Aortic smooth muscle cell (primary cell): Measurements from ENCODE around the gene ANOS1.

- RRBS = 96% methylated on average over 7 of the region's 47 CpGs
Measured at GRCh38 chrX:2488751-2489339, 11.9 kb downstream of the DHRSX start.

DNA sequence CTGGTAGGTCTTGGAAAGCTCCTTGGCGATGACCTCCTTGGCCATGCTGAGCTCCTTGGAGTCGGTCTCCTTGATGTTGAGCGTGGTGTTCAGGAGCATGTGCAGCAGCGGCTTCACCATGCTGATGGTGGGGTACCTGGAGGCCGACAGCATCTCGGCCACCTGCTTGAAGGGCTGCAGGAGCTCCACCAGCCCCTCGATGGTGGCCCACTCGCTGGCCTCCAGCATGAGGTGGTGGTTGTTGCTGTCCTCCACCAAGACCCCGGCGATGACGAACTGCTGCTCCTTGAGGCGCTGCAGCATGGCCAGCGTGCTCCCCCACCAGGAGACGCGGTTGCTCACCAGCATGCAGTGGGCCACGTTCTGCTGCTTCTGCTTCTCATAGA, 11.4 kb downstream of the DHRSX start:
- RRBS = no CpG with 5 or more reads among the region's 16 CpGs

DNA sequence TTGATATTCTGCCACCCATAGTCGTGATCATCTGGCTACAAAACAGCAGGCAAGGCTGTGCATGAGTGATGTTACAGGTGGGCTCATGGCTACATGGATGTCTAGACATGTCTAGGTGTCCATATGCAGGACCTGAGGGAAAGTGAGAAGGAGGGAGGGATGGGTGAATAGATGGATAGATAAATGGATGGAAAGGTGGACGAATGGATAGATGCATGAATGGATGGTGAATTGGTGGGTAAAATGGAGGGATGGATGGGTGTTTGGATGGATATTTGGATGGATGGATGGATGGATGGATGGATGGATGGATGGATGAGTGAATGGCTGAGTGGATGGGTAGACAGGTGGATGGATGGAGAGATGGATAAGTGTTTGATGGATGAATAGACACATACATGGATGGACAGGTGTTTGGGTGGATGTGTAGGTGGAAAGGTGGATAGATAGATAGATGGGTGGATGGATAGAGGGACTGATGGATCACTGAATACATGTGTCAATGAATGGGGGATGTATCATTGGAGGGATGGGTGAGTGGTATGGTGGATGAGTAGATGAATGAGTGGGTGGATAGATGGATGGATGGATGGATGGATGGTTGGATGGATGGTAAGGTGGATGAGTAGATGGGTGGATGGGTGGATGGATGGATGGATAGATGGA, 41.3 kb upstream of the CD99 start:
- RRBS = no CpG with 5 or more reads among the region's 2 CpGs

- RRBS = no CpG with 5 or more reads among the region's 9 CpGs
Measured at GRCh38 chrX:2651048-2651294, 40.1 kb upstream of the CD99 start.

DNA sequence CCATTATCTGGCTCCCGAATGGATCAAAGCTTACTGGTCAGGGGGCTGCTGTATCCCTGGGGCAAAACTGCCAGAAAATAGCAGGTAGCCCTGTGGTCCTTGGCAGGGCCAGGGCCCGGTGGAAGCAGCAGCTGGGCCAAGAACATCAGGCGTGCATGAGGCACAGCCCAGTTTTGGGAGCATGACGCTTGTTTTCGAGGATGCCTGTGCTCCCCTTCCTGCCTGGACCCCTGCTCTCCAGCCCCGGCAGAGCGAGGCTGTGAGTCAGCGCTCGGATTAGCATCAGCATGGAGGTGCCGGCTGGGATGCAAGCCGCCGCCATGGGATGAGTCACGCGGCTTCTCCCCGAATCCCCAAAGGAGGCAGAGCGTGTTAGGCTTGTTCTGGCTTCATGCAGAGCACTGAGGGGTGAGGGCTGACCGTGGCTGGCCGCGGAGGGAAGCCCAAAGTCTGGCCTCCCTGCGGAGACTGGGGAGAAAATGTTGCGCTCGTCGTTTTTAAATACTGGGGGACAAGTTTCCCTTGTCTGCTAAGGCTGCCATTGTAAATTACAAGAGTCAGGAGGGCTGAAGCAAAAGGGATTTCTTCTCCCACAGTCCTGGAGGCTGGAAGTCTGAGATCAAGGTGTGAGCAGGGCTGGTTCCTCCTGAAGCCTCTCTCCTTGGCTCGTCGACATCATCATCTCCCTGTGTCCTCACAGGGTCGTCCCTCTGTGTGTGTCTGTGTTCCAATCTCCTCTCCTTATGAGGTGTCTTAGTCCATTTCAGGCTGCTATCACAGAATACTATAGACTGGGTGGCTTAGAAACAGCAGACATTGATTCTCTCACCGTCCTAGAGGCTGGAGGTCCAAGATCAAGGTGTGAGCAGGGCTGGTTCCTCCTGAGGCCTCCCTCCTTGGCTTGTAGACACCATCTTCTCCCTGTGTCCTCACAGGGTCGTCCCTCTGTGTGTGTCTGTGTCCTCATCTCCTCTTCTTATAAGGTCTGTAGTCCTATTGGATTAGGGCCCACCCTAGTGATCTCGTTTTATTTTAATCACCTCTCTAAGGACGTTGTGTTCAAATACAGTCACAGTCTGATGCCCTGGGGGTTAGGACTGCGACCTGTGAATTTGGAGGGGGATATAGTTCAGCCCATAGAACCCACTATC, 23.6 kb upstream of the GYG2 start:
- RRBS = no CpG with 5 or more reads among the region's 31 CpGs

DNA sequence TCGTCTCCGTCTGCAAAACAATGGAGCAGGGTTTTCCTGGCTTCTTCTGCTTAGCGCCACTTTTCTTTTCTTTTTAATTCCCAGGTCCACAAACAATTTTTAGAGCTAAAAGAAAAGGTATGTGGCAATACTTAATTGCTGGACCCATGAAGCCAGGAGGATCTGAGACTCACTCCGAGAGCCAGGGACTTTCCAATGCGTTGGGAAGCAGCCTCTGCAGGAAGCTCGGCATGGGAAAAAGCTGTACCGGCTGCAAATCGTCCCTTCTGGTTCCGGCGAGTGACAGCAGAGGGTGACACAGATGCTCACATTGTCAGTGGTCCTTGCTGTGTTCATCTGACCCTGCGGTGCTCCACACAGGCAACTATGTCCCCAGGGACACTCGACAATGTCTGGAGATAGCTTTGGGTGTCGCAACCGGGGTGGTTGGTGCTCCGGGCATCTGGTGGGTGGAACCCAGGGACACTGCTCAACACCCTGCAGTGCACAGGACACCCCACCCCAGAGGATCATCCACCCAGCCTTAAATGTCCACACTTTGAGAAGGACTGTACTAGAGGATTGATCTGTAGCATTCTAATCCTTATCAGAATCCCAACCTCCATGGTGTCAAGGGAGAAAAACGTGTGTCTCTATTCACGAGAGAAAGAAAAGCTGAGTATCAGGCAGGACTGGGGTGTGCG, 163.9 kb downstream of the PRKX start:
- RRBS = no CpG with 5 or more reads among the region's 18 CpGs

- RRBS = no CpG with 5 or more reads among the region's 33 CpGs
Measured at GRCh38 chrX:3696975-3698503, 15.9 kb downstream of the PRKX start.

DNA sequence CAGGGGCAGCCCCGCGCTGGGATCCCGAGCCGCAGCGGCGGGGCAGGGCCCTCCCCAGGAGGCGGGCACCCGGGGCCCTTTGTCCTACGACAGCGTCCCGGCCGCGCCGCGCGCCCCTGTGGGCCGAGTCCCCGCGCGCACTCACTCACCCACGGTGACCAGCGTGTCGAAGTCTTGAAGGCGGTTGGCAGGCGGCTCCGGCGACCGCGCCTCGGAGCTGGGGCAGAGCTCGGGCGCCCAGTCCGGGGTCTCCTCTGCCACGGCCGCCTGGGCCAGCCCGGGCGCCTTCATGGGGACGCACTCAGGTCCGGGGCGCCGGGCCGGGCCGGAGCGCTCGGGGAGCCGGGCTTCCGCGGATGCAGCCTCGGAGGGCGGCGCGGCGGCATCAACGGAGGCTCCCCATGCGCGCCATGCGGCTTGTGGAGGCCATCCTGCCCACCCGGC, 129.8 kb upstream of the PRKX start:
- RRBS = no CpG with 5 or more reads among the region's 58 CpGs

DNA sequence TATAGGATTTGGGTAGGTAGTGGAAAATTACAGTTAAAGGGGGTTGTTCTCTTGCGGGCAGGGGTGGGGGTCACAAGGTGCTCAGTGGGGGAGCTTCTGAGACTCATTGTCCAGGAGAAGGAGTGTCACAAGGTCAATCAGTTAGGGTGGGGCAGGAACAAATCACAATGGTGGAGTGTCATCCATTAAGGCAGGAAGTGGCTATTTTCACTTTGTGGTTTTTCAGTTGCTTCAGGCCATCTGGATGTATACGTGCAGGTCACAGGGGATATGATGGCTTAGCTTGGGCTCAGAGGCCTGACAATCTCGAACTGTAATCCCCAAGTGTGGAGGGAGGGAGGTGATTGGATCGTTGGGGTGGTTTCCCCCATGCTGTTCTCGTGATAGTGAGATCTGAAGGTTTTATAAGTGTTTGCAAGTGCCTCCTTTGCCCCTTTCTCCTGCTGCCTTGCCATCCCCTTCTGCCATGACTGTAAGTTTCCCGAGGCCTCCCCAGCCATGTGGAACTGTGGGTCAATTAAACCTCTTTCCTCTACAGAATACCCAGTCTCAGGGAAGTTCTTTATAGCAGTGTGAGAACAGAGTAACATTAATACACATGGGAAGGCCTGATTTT, 36.7 kb upstream of the STS start:
- RRBS = no CpG with 5 or more reads among the region's 6 CpGs

- RRBS = 59% methylated on average over 2 of the region's 5 CpGs
Measured at GRCh38 chrX:7252183-7252617, 104.2 kb upstream of the PUDP start.

DNA sequence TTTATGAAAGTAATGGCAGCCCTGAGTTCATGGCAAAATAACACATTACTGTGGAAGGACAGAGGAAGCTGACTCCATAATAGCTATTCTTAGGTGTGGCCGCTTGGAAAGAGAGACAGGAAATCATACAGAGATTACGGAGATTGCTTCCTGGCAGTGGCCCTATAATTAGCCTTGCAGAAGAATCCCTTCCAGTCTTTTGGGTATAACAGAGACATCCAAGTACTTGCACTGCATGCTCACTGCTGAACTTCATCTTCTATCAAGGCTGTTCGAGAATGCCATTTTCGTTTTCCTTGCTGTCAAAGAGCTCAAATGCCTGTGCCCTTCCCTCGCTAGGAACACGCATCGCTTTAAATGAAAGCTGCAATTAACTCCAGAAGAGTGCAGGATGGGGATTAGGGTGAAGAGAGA, 133.0 kb upstream of the VCX start:
- RRBS = no CpG with 5 or more reads among the region's 7 CpGs

- RRBS = 2% methylated on average over 42 of the region's 101 CpGs
Measured at GRCh38 chrX:8731588-8732718, at the start of gene ANOS1. TSS of gene ANOS1 (minus strand) at chrX:8732137.

GRCh38 chrX:8977261-8977680, 56.7 kb downstream of the FAM9B start:
- RRBS = no CpG with 5 or more reads among the region's 2 CpGs

- RRBS = 63% methylated on average over 2 of the region's 5 CpGs
Measured at GRCh38 chrX:8987607-8988170, 46.2 kb downstream of the FAM9B start.

- RRBS = 26% methylated on average over 4 of the region's 25 CpGs
Measured at GRCh38 chrX:9291536-9292169, 173.2 kb upstream of the TBL1X start.

GRCh38 chrX:9519920-9520667, 55.2 kb downstream of the TBL1X start:
- RRBS = no CpG with 5 or more reads among the region's 11 CpGs

- RRBS = no CpG with 5 or more reads among the region's 9 CpGs
Measured at GRCh38 chrX:9644312-9644827, 121.3 kb downstream of the GPR143 start.

DNA sequence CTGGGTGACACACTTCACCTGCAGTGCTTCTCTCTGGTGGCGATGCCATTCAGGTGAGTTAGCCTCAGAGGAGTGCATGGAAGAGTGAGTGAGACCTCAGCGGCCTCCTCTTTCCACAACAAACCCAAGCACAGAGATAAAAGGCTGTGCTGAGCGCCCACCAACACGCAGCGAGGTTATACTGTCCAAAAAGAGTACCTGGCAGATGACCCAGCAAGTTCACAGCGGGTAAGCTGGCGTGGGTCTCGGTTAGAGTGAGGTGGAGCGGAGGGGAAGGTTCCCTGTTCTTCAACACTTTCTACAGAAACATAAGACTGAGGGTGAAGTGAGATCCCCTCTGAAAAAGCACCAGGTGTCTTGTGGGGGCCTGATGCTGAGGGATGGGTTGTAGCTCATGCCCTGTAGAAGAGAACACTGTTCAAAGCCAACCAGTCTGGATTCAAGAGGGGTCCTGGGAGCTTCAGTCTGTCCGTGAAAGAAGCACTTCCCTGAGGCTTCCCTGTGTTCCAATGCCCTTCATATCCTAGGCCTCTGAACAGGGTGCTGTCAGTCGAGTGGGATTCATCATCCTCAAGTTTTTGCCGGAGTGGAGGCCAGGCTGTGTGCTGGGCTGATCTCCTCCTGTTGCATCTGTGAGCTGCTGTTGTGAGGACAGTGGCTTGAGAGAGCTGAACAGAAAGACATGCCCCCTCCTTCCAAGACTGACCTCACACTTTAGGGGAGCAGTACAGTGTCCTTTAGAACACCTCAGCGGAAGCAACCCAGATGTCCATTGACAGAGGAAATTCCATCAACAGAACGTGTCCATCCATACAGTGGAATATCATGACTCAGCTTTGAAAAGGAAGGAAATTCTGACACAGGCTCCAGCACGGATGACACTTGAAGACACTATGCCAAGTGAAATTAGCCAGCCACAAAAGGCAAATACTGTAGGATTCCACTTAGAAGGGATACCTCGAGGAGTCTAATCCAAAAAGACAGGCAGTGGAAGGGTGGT, 103.8 kb downstream of the GPR143 start:
- RRBS = no CpG with 5 or more reads among the region's 16 CpGs

- RRBS = no CpG with 5 or more reads among the region's 9 CpGs
Measured at GRCh38 chrX:9927951-9928499, 39.1 kb upstream of the CLDN34 start.

DNA sequence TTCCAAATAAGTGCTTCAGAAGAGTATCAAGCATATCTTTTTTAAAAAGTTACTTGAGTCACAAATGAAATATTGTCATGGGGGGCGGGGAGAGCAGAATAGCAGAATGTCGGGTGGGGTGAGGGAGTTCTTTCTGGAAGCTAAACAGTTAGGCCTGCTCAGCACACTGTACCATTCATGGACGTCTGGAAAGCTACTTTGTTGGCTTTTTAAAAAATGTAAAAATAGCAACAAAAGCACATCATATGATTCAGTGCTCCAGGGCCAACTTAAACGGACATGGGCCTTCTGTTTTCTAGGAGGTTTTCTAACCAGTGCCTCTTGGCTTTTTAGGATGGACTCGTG, 57.4 kb upstream of the CLCN4 start:
- RRBS = no CpG with 5 or more reads among the region's 5 CpGs